ENCODE measurements around a stretch of chr2.

- PRO-cap, 10 experiments, result peak in 5 of 10 experiments; most common plus-strand start chr2:45014305 (in 3); most common minus-strand start chr2:45014173 (in 3)
These were observed 4.8 kb upstream of the SIX2 start for GRCh38 chr2:45013979-45014477.

DNA sequence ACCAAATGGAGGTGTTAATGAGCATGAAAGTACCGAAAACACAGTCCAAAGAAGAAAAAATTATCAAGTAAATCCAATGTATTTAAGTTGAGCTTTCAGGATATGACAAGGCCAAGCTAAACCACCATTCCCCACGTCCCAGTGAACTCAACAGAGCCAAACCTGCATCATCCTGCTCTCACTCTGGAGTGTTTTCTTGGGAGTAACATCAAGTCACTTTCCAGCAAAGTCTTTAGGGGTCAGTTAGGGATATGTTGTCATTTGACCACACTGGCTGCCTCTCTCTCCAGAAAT is 140.6 kb downstream of the SRBD1 start:
- PRO-cap, 10 experiments, result no peak in any of the 10 experiments

DNA sequence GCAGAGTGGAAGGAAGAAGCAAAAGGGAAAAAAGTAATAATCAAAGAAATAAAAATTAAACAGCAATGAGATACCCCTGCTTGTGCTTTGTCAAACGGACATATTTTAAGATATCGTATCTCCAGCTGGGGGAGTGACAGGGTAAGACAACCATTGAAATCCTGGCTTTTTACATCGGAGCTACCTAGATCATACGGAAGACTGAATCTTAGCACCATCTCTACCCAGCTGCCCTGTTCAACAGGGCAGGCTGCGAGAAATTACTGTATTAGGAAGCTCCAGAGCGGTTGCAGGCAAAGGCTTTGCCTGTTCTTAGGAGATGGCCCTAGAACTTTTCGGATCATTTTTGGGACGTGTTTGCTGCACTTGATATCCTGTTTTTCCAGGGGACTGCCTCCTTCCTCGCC is 2.1 kb upstream of the PRKCE start:
- PRO-cap, 10 experiments, result no peak in any of the 10 experiments

- PRO-cap, 10 experiments, result peak in 10 of 10 experiments; most common minus-strand start chr2:45650999 (in 7)
These were observed 710 bp upstream of the PRKCE start for GRCh38 chr2:45650864-45651066.

DNA sequence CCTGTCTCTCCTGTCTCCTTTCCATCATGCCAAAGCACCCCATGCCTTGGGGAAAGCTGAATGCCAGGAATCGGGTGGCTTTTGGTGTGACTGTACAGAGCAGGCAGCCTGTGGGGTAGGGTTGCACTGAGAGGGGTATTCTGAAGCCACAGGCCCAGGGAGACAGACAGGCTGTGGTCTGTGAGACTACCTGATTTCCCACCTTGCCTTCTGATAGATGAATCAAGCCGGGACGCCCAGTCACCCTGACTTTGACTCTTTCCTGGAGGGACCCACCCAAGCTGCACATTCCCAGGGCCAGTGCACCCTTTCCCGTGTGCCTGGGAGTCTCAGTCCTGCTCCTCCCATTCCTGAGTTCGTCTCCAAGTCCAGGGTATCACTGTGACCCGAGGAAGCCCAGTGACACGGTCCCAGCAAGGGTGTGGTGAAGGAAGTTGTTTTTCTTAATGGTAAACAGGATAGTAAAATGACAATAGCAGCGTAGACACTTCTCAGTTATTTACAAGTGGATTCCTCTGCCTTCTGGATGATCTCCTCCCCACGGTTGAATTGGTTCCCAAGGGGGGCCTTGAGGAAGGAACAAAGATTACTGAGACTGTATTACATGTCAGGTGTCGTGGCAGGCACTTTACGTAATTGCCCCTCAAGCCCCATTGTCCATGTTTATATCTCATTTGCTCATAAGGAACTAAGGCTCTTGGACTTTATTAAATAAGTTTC is 123.2 kb downstream of the PRKCE start:
- PRO-cap, 10 experiments, result no peak in any of the 10 experiments

GRCh38 chr2:45839429-45839694 is 187.9 kb downstream of the PRKCE start:
- PRO-cap, 10 experiments, result no peak in any of the 10 experiments

DNA sequence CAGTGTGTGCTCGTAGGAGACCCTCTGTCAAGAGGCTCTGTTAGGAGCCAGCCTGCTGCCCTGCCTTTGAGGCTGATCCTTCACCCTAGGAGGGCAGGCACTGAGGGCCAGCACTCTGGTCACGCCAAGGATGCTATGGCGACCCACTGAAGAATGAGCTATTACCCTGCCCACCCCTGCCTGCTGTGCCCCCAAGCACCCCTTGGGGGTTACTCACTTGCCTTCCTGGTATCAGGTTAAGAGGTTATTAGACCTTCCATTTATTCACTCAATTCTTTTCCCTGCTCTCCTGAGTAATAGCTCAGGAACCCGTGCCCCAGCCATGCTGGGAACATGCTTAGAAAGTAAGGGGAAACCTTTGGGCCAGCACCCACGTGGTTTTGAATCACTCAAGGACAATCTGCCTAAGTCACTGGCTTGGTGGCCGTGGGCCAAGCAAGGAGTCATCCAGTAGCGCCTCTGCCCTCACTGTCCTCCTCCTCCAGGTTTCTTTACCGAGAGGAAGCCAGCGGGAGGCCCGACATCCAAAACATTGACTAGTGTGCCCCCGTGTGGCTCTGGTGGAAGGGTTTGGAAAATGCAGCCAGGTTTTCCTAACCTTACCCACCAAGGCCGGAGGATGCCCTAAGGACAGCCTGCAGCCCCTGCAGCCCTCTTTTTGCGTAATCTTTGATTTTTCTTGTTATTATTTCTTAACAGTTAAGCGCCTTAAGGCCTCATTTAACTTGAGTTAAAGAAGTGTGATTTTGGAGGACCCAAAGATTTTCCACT is 284.7 kb downstream of the PRKCE start:
- PRO-cap, 10 experiments, result no peak in any of the 10 experiments

DNA sequence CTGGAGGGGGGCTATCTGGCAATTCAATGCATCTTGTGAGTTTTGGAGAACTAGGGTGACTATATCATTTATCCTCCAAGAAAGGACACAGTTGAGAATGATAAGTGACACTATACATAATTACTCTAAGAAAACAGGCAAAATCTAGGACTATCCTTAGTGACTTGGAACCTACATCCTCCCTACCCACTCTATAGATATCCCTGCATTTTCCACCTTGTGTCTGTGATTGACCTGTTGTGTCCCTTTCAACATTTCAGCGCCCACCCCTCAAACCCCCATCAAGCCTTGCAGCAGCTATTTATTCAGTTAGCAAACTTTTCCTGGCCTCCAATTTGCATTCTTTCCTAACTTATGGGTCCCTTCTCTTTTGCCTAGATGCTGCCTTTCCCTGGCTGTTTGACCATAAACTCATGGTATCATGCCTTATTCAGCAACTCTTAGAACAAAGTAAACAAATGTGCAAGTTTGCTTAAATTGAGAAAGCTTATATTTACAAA is 286.9 kb downstream of the PRKCE start:
- PRO-cap, 10 experiments, result peak in 2 of 10 experiments; most common minus-strand start position 415 of the sequence (in 2)

- PRO-cap, 10 experiments, result no peak in any of the 10 experiments
These were observed 295.7 kb upstream of the EPAS1 start for GRCh38 chr2:46001330-46002032.

DNA sequence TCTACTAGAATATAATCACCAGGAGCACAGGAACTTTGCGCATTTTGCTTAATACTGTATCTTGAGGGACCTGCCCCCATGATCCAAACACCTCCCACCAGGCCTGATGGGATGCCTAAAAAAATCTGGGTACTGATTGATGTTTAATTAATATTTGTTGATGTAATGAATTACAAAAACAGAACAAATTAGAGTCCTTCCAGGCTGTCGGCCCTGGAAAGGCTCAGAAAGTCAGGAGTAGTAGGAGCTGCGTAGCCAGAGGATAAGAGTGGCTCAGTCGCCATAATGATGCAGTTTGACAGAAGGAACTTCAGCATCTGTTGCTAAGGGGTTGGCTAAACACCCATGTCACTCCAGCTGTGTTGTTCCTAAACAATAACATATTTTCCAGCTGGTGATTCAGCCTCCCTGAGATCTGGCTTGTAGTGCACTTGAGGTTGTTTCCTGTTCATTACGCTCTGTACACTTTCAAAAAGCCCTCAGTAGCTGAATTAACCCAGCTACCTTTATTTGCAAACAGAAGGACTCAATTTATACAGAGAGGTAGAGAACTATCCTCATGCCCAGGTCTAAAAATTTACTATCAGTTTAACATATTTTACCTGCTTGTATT is 39.8 kb upstream of the EPAS1 start:
- PRO-cap, 10 experiments, result peak in 1 of 10 experiments; most common plus-strand start position 411 of the sequence (in 1)

DNA sequence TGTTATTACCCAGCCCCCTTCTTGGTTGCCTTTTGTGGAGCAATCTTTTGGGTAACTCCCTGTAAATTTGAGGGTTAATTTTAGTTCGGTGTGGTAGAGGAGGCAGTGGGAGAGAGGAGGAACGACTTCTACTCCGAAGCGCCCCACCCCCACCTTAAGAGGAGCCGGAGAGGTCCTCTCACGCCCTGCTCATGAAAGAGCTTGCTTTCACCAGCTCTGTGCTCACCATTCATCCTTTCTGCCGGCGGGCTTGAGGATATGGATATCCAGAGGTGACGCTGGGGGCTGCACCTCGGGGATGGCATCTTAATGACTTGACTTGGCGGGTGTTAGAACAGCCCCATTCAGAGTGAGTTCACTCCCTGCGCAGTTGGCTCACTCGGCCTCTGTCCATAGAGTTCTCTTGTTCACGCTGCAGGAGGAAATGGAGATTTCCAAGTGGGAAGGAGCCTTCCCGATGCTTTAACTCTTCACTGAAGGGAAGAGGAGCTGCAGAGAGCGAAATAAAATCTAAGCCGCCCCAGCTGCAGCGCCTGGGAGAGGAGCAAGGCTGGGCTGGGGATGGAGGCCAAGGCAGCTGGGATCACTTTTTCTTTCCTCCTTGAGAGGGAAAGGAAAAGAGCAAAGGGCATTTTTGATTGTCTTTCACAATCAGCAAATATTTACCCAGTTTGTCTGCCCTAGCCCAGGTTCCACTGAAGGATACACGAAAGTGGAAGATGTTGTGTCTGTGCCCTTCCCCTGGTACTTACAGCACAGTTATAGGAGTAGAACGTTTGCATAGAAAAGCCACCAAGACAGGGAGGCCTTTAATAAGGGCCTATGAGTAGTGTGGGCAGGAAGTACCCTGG is 38.6 kb downstream of the EPAS1 start:
- PRO-cap, 10 experiments, result peak in 4 of 10 experiments; most common plus-strand start position 83 of the sequence (in 2); most common minus-strand start position 231 of the sequence (in 2)

DNA sequence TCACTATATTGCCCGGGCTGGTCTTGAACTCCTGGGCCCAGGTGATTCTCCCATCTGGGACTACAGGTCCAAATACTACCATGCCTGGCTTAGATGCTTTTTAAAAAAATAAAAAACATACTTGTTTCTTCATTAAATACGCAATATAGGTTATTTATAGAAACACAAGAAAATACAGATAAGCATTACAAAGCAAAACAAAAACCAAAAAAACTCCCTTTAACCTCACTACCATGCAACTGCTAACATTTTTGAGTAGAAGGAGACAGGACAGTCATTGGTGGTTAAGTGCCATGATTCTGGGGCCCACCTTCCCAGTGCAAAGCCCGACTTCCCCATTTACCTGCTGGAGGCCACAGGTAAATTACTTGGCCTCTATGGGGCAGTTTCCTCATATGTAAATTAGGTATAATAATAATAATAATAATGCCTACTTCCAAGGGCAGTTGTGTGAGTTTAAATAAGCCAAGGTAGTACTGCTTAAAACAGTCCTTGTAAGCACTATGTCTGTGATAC is 48.0 kb downstream of the EPAS1 start:
- PRO-cap, 10 experiments, result no peak in any of the 10 experiments

- PRO-cap, 10 experiments, result no peak in any of the 10 experiments
These were observed 89.2 kb downstream of the EPAS1 start for GRCh38 chr2:46386274-46387020.

DNA sequence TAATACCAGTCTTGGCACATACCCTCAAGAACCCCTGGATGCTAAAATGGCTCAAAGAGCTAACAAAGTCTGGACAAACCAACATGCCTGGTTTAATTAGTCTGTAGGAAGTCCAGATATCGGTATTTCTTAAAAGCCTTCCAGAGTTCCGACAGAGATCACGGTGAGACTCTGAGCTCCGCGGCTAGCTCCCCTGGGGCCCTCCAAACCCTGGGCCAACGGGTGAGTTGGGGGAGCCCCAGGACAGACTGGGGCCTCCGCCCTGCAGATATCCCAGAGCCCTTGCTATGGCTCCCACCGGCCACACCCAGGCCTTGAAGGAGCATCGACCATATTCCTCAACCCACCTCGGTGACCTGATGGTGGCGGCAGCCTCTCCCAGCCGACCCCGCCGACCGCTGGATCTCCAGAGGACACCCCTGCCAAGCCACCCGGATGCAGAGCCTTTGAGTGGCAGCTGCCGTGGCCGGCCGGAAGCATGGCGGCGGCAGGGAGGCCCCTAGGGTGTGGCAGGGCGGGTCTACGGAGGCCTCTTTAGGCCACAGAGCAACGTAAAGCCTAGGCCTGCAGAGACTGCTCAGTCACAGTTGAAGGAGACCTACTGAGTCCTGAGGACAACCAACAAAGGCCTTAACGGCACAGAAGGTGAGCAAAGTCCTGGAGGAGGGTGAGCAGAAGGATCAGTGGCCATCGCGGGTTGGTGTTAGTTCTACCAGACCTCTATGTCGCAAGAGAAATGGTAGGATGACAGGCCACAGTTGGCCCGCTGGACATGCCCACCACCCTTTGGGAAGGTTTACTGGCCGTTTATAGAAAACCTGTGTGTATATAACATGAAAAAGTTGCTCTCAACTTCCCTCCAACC is 113.4 kb upstream of the RHOQ start:
- PRO-cap, 10 experiments, result no peak in any of the 10 experiments

DNA sequence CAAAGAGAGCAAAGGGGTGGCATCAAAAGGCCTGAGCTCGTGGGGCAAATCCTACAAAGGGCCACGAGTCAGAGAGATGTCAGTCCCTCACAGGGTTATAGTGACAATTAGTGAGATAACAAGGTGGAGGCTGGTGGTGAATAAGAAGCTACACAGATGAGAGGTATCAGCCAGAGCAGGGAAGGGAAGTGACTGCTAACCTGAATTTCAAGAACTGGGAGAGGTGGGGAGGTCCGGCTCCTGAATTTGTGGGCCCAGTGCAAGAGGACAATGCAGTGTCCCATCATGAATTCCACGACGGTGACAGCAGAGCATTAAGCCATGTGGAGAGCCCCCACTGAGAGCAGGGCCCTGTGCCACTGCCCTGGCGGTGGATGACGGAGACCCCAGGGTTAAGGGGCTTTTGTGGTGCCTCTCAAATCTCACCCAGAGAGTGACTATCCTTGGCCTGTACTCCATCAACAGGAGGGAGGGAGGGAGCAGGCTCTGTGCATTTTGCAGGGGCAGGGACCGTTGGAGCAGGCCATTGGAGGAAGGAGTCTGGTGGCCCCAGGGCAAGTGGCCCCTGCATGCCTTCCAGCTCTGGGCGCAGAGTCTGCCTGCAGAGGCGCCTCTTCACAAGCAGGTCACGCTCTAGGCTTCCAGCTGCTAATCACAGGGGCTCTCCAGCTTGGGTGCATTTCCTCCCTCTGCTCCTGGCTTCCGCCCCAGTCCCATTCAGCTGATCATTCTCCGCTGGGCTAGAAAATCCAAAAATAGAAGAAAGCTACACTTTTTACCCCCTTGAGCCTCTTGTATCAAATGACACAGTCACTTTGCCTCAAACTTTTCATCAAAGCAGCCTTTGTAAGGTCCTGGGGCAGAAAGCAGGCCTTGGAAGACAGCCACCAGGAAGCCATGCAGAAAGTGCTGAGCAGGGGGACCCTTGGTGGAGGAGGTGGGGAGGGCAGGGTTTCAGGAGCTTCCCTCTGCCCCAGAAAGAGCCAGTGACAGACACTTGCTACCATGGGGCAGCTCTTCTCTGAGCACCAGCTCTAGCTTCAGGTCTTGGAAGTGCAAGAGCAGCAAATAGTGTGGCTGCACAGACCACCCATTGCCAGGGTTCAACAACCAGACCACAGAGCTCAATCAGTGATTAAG is 51.8 kb upstream of the RHOQ start:
- PRO-cap, 10 experiments, result no peak in any of the 10 experiments

DNA sequence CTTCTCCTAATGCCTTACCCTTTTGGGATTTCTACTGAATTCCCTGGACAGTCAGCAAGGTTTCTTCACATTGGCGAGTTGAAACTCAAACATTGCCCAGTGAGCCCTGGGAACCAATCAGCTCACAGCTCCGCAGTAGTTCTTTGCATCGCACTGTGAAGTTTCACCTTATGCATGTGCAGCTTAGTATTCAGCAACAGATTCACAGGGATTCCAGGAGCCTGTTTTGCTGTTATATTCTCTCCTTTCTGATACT is 7.6 kb upstream of the RHOQ start:
- PRO-cap, 10 experiments, result no peak in any of the 10 experiments

DNA sequence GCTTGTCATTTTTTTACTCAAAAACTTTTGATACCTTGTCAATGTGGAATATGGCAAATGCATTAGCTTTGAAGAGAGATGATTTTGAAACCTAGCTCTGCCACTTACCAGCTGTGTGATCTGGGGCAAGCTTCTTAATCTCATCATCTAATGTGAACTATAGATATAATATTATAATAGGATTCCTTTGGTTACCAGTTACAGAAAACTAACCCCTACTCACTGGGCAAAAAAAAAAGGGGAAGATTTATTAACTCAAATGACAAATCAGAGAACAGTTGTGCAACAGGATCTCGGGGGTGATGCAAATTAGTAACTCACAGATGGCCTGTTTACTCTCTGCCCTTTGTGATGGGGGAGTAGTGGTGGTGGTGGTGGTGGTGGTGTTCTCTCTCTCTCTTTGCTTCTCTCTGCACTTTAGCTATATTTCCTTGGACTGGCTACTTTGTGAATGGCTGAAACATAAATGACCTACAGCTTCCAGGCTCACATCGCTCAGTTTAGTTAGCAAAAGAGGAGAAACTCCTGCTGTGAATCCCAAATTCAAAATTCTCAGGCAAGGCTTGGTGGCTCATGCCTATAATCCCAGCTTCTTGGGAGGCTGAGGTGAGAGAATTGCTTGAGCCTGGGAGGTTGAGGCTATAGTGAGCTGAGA is 3.9 kb upstream of the RHOQ start:
- PRO-cap, 10 experiments, result no peak in any of the 10 experiments

DNA sequence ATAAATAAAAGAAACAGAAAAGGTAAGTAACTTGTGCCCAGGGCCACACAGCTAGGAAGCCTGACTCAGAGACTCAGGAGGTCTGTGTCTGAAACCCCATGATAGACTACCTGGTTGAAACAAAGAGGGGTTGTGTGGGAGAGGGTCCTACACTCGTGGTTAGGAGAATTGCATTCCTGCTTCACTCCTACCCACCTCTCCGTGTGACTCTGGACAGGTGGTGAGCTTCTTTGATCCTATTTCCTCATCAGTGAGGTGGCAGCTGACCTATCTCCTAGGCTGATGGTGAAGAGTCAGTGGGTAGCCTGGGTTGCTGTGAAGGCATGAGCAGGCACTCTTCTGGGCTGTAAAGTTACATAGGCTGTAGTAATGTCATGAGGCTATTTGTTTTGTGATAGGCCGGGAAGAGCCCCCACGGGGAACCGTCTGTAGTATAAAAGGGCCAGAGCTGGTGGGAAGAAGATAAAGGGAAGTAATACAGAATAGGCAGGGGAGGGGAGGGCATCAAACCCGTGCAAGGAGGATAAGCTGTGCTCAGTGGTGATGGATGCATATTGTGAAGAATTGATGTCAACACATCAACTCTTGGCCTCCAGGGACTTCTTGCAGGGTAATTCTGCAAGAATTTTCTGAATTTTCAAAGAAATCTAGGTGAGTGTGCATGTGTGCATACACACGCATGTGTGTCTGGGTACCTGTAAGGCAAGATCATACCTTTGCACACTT is 20.8 kb upstream of the ATP6V1E2 start:
- PRO-cap, 10 experiments, result peak in 1 of 10 experiments; most common plus-strand start position 125 of the sequence (in 1)

DNA sequence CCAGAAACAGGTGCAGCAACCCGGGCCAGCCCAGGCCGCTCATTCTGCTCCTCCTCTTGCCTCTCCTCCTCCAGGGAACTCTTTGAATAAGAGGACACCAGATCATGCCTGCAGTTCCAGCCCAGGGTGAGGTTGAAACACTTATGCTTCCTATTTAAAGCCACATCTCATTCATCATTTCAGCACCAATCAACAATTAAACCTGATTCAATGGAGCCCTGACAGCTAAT is 97.6 kb downstream of the MCFD2 start:
- PRO-cap, 10 experiments, result peak in 1 of 10 experiments; most common minus-strand start position 128 of the sequence (in 1)

DNA sequence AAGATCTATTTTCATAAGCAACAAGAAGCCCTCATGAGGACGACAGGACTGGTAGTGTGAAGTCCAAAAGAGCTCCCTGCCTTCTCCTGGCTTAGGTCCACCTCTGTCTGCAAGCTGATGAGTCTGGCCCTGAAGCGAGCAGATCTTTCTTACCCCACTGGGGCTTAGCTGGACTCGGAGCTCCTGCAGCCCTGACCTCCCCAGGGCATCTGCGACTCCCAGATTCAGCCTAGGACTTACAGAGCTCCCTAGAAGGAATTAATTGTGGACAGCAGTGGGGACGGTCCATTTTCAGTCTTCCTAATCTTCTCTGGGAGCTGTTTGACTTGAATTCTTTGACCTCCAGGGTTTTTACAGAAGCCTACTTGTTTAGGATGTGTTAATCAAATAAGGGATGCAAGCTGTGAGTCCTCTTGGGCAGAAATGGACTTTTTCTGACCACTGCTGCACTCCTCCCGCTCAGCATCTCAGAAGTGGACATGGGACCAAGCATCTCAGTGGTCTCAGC is 53.6 kb downstream of the MCFD2 start:
- PRO-cap, 10 experiments, result no peak in any of the 10 experiments

Measured in Metastatic Breast Carcinoma in the Brain (tissue), 10 donors.